Foreskin fibroblast (primary cell): ENCODE data around the genes RIC8A and NLRP6.

DNA sequence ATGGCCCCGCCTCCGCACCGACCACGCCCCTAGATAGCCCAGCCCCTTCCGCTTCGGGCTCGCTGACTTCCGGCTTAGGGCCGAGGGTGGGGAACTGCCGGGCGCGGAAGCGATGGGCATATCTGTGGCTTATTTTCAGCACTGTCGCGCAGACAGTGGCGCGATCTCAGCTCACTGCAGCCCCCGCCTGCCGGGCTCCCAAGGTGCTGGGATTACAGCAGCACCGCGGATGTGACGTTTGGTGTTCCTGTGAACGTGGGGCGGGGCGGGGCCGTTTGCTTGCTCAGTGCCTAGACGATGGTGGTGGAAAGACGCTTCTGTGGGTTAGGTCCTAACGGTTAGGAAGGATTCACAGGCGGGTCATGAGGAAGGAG, at the start of gene RIC8A:
Gene RIC8A (plus strand): TSS at position 282 of the 374 bp plus-strand sequence.
- RRBS, result under 1% methylated on average over 10 of the region's 30 CpGs

- RRBS, result 2% methylated on average over 14 of the region's 43 CpGs
These were observed 1.1 kb downstream of the RIC8A start for GRCh38 chr11:208561-208957.

DNA sequence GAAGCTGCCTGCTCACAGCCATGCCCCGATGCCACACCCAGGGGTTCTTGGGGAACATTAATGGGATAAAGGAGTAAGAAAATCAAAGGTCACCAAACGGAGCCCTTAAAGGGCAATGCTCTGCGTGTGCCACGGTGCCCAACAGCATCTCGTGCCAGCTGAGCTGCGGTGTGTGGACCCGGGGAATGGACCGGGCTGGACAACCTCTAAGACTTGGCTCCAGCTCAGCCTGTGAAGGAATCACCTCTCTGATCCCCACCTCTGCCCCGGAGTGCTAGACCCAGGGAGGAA, at the start of gene NLRP6:
Gene NLRP6 (plus strand): TSS at position 137 of the 291 bp plus-strand sequence.
- RRBS, result 83% methylated on average over 2 of the region's 9 CpGs

DNA sequence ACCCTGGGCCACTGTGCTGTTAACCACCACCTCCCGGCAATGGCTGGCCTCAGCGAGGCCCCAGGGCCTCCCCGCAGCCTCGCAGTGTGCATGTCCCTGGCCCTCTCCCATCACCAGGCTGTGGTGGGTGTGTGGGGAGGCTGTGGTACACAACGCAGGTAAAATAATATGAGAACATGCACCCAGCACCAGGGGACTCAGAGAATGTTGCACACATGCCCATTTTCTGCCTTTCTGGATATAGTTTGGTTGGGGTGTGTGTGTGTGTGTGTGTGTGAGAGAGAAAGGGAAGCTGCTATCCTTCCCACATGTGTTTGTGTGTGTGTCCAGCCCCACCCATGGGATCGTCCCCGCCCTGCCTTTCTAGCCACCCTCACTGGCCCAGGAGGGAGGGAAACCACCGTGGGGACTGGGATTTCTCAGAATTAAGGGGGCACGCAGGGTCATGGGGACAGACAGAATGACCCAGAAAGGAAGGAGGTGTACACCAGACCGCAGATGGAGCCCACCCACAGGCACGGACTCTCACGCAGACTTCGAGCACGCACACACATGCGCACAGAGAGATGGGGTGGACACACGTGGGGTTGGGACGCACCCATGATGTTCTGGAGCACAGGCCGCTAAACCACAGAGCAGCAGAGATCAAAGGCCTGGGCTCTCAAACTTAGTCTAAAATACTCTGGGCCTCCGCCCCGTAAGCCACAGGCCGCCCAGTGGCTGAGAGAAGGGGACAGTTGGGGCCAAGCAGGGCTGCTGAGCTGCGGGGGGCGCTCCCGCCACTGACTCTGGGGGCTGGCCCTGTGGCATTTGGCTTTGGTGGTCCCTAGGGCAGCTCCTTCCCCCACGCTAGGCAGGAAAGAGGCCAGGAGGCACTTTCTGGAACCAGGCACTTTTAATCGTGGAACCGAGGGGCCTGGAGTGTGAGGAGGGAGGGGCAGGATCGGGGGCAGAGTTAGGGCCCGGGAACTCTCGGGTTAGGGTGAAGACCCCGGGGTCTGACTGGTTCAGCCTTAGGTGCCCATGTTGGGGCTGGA, 1.7 kb downstream of the IFITM5 start:
- RRBS, result 48% methylated on average over 2 of the region's 31 CpGs

DNA sequence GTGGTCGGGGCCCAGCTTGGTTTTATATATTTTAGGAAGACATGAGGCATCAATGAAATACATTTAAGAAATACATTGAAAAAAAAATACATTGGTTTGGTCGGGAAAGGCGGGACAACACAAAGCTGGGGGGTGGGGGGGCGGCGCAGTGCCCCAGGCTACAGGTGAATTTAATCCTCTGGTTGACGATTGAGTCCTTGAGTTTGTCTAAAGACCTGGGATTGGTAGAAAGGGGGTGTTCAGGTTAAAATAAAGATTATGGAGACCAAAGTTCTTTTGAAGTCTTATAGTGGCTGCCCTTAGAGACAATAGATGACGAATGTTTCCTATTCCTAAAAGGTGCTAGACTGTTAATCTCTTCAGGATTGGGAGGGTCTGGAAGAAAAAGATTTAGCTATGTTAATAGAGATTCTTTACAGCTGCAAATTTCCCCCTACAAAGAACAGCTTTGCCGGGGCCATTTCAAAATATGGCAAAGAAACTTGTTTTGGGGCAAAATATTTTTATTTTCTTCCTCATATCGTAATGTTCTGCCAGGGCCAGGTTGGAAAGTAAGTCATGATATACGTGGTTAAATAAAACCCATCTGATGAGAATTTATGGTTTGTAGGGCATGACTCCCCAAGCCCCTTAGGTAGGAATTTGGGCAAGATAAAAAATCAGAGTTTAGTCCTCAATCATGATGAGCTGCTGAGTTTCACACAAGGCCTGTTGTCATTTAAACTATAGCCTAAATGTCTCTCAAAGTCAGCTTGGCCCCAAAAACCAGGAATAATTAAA, 3.3 kb downstream of the IFITM1 start:
- RRBS, result no CpG with 5 or more reads among the region's 10 CpGs

DNA sequence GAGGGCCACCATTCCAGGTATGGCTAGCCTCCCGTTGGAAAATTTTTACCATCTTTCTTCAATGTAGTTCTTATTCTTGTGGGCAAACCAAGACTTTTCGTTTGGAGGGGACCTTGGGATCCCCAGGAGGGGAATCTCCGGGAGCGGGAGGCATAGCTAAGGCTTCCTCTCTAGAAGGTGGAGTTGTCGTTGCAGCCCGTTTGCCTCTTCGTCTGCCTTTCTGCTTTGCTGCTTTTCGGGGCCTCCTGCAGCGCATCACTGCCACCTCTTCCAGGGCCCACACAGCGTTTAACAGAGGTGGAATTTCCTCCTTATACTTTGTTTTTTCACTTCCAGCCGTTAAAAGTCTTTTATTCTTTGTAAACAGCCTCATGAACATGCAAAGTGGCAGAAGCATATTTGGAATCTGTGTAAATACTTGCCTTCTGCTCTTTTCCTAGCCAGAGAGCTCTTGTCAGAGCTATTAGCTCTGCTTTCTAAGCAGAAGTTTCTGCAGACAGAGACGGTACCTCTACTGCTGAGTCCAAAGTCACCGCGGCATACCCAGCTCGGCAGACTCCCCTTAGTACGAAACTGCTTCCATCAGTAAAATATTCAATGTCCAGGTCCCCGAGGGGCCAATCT, 3.6 kb upstream of the IFITM3 start:
- RRBS, result no CpG with 5 or more reads among the region's 17 CpGs

DNA sequence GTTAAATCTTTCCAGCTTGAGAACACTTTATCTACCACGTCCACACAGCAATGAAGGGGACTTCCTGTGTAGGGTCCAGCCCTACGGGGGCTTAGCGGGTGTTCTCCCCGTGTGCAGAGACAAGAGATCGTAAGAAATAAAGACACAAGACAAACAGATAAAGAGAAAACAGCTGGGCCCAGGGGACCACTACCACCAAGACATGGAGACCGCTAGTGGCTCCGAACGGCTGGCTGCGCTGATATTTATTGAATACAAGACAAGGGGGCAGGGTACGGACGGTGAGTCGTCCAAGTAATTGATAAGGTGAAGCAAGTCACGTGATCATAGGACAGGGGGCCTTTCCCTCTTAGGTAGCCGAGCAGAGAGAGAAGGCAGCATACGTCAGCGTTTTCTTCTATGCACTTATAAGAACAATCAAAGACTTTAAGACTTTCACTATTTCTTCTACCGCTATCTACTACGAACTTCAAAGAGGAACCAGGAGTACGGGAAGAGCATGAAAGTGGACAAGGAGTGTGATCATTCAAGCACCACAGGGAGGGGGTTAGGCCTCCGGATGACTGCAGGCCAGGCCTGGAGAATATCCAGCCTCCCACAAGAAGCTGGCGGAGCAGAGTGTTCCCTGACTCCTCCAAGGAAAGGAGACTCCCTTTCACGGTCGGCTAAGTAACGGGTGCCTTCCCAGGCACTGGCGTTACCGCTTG, 4.2 kb upstream of the IFITM3 start:
- RRBS, result no CpG with 5 or more reads among the region's 26 CpGs

GRCh38 chr11:334030-334970, 13.6 kb upstream of the IFITM3 start:
- RRBS, result 81% methylated on average over 2 of the region's 30 CpGs

GRCh38 chr11:393701-393850, 433 bp upstream of the PKP3 start:
- RRBS, result no CpG with 5 or more reads among the region's 1 CpG

GRCh38 chr11:409600-410441, 5.0 kb downstream of the SIGIRR start:
- RRBS, result 84% methylated on average over 3 of the region's 18 CpGs

- RRBS, result 16% methylated on average over 1 of the region's 12 CpGs
These were observed 12.1 kb downstream of the ANO9 start for GRCh38 chr11:429755-430103.

GRCh38 chr11:455245-455490, 5.1 kb downstream of the PTDSS2 start:
- RRBS, result no CpG with 5 or more reads among the region's 5 CpGs

DNA sequence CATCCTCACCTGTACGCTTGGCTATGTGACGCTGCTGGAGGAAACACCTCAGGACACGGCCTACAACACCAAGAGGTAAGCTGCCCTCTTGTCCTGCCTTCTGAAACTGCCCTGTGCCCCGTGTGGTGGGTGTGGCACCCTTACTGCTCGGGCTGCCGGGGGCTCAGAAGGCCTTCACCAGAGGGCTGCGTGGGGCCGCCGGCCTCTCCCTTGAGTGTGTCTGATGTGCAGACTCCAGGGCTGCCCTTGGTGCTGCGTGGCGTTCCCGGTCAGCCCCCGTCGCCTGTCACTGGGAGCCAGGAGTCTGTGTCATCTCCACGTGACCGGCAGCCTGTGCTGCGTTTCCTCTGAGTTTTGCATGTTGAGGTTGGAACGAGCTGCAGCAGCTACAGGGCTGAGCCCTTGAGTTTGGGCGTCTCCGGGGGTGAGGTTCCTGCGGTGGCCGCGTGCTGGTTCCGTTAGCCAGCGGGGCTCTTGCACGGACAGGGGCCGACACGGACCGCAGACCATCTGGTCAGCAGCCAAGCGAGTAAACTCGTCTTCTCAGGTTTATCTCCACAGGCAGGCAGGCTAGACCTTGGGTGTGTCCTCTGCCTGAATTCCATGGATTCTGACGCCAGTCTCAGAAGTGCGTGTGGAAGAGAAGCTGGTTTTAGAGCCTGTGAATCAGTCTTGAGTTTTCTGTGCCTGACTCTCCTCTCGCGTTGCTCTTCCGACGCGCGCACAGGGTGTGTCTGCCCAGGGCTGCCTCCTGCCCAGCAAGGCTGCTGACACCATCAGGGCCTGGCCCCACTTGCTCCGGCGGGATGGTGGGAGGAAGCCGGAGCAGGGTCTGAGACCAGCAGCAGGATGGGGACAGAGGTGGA, 10.4 kb downstream of the PTDSS2 start:
- RRBS, result 89% methylated on average over 13 of the region's 42 CpGs

GRCh38 chr11:569106-569968, 6.9 kb upstream of the PHRF1 start:
- RRBS, result 56% methylated on average over 5 of the region's 40 CpGs

DNA sequence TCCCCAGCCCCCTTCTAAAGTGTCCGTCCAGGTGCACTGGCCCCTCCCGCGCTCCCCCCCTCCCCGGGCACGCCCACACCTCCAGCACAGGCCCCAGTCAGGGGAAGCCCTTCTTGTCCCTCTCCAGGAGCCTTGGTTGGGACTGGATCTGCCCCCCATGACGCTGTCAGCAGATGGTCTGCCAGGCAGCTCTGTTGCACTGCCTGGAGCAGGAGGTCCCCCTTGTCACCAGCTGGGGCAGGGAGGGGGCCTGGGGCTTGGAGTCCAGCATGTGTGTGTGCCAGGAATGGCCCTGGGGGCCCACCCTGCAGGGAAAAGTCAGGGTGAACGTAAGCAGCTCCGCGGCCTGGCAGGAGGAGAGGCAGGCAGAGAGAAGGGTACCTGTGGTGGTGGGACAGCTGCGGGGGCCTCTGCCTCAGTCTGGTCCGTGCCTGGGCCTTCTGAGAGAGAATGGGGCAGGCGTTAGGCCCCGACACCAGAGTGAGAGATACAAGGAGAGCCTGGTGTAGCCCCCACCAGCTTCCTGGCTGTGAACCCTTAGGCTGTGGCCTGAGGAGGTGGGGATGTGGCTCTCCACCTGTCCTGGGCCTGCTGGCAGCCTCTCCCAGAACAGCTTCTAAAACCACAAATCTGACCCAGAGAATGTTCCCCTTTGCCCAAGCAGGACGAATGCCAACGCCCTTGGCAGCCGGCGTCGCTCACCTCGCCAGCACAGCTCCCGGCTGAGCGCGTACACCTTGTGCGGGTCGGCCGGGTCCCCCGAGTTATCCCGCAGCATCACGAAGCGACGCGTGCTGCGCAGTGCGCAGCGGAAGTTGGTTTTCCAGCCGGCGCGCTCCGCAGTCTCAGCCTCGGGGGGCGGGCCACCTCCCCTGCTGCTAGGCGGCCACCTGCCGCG, 1.4 kb downstream of the IRF7 start:
- RRBS, result 72% methylated on average over 14 of the region's 43 CpGs

DNA sequence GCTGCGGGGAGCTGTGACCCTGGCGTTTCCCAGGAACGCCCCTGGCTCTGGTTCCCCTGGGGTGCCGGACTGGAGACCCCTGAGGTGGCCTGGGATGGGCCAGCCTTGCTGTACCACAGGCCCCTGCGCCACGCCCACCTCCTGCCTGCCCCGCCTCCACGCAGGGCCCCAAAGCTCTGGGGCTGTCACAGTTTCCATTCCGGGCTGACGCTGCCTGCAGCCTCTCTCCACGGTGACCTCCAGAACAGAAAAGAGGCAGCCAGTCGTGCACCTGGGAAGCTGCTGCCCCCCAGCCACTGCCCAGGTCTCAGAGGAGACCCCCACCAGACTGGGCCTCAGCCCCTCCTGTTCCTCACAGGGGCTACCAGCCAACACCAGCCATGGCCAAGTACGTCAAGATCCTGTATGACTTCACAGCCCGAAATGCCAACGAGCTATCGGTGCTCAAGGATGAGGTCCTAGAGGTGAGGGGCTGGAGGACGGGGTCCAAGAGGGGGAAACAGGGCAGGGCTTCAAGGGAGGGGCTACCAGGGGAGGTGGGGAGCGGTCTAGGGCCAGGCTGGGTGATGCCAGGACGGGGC, 18.4 kb downstream of the EPS8L2 start:
- RRBS, result no CpG with 5 or more reads among the region's 19 CpGs

- RRBS, result no CpG with 5 or more reads among the region's 11 CpGs
These were observed 1.2 kb upstream of the CEND1 start for GRCh38 chr11:790998-791519.

- RRBS, result 65% methylated on average over 3 of the region's 14 CpGs
These were observed 1.8 kb downstream of the PIDD1 start for GRCh38 chr11:803222-803624.

- RRBS, result no CpG with 5 or more reads among the region's 14 CpGs
These were observed 1.8 kb downstream of the PNPLA2 start for GRCh38 chr11:820431-820965.

DNA sequence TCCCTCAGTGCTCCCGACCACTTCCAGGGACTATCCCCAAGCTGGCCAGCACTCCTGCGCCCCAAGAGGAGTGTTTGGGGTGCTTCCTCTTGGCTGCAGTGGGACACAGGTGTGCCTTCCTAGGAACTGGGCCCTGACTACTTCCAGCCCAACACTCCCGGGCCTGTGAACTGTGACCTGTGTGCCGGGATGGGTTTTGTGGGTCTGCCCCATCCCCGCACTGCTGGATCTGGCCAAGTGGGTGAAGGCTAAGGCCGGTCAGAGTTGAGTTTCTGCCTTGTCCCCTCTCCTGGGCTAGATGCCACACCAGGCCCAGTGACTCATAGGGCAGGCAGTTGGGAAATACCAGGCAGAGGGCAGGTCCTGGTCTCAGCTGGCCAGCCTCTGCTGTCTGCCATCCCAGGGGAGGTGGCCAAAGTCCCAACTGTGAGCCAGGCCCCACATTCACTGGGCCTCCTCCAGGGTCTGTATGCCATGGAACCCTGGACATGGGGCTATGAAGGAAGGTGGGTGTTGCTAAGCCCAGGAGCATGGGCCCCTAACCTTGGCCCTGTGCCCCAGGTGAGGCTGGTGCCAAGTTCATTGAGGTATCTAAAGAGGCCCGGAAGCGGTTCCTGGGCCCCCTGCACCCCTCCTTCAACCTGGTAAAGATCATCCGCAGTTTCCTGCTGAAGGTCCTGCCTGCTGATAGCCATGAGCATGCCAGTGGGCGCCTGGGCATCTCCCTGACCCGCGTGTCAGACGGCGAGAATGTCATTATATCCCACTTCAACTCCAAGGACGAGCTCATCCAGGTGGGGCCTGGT, 2.6 kb downstream of the PNPLA2 start:
- RRBS, result 61% methylated on average over 3 of the region's 15 CpGs